Paraaortic lymph node (tissue), 1 donor: ENCODE data around the genes SLC30A2 and DHDDS.

DNA sequence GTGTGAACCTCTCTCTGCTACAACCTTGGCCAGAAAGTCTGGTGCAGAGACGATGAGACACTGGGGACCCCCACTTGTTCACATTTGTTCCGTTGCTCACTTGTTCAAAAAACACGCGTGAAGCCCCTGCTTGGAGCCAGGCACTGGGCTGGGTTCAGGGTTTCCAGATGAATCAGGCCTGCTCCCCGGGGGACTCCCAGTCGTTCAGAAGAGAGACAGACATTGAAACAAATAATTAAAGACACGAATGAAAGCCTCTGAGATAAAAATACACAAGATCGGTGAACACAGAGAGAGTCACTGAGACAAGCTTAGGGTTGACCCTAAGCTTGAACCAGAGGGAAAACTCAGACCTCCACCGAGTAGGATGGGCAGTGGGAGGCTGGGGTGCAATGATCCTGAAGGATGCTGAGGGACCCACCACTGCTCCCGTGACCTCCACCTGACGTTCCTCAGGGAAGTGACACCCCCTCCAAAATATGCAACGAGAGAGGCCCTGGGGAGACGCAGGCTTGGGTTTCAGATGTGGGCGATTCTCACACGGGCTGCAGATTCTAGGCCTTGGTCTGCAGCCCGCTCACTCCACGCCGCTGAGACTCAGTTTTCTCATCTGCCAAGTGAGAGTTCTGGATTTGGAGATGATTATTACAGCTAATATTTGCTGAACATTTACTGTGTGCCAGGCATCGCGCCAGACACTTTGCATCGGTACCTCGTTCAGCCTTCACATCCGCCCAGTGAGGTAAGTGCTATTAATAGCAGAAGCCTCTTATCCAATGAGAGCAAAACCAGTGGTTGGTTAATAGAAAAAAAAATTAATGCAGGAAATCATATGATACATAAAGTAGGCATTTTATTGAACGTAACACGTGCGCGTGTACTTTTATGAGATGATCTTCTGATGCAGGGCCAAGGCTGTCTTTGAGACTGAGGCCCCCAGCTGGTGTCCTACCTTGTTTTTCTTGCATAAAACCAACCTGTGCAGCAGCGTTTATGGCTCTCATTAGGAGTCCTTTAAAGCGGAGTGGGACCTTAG, 101.9 kb upstream of the RUNX3 start:
- PRO-cap = bidirectional peak, plus-strand start at position 886 of the sequence, minus-strand start at position 728 of the sequence

DNA sequence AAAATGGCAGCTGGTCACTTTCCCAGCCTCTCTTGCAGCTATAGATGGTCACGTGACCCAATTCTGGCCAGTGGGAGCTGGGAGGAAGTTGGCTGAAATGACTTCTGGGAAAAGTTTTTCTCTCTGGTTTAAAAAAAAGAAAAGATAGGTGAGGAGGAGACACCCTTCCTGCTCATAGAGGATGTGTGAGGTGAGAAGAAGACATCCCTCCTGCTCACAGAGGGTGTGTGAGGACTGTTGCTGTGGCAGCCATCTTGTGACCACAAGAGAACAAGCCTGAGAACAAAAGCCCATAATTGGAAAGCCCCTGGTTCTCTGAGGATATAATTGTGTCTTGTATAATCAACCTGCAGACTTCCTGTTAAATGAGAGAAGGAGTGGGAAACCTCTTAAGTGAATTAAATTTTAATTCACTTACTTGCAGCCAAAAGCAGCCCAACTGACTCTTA, 122.7 kb downstream of the SYF2 start:
- PRO-cap = no peak

- PRO-cap = no peak
These were observed 3.4 kb downstream of the RSRP1 start for GRCh38 chr1:25243734-25244361.

DNA sequence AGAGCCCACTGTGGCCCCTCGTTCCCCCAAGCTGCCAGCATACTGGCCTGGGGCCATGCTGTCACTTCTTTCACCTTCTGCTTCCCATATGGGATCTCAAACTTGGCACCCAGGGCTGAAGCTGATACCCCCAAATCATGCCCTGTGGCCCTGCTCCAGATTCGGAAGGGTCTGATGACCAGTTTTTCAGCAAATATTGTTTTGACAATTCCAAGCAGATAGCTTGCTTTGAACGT, 873 bp downstream of the MACO1 start:
- PRO-cap = no peak

DNA sequence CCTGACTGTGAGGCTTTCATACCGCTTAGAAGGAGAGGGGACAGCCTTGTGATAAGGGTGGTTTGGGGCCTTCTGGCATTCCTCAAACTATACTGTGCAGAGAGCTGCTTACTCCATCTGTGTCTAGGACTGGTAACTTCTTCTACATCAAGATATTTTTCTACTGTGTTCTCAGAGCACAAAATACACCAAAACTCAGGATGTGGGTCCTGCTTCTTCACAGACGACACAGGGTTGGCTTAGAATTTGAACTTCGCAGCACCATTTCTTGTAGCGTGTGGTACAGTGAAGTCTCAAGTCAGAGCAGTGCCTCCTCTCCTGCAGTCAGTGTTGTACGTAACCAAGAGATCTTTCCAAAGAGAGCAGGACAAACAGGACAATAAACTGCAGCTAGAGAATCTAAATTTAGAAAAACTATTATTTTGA, 43.9 kb downstream of the MACO1 start:
- PRO-cap = no peak

GRCh38 chr1:25559009-25559718, 15.8 kb downstream of the LDLRAP1 start:
- PRO-cap = no peak

- PRO-cap = no peak
These were observed 69.7 kb downstream of the MAN1C1 start for GRCh38 chr1:25686084-25686854.

GRCh38 chr1:25773195-25773855, 26.7 kb upstream of the SELENON start:
- PRO-cap = no peak

GRCh38 chr1:25800340-25800908, 431 bp downstream of the SELENON start:
- PRO-cap = no peak

DNA sequence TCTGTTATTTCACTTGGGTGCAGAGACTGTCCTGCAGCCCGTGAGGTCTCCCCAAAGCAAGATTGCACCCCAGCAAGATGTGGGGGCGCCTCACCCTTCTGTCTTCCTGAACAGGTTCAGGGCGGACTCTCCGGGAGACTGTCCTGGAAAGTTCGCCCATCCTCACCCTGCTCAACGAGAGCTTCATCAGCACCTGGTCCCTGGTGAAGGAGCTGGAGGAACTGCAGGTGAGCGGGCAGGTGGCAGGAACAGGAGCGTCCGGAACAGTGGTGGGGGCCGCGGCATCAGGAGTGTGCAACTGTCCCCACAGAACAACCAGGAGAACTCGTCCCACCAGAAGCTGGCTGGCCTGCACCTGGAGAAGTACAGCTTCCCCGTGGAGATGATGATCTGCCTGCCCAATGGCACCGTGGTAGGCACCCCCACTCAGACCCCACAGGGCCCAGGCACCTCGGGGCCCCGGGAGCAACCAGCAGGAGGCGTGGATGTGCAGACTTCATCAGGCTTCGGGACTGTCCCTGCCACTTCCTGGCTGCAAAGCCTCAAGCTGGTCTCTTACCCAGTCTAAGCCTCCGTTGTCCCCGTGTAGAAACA, 5.9 kb upstream of the MTFR1L start:
- PRO-cap = no peak

- PRO-cap = no peak
These were observed 12.2 kb downstream of the MTFR1L start for GRCh38 chr1:25831840-25832424.

DNA sequence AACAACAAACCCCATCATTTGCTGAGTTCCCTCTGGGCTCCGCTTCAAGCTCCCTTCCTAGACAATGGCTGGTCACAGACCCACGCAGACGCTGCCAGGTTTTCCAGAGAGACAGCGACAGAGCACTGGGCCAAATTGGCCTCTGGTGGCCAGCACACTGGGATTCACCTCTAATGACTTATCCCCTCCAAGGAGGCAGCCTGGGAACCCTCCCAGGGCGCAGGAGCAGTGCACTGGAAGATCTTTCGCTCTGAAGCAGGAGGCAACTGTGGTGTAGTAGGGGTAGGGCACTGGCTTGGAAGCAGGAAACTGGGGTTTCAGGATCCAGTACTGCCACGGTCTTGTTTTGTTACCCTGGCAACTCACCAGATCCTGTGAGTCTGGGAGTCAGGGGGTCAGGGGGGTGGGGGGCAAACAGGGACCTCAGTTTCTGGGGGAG, 21.0 kb upstream of the STMN1 start:
- PRO-cap = no peak

- PRO-cap = no peak
These were observed 1.4 kb downstream of the EXTL1 start for GRCh38 chr1:26022943-26023435.

DNA sequence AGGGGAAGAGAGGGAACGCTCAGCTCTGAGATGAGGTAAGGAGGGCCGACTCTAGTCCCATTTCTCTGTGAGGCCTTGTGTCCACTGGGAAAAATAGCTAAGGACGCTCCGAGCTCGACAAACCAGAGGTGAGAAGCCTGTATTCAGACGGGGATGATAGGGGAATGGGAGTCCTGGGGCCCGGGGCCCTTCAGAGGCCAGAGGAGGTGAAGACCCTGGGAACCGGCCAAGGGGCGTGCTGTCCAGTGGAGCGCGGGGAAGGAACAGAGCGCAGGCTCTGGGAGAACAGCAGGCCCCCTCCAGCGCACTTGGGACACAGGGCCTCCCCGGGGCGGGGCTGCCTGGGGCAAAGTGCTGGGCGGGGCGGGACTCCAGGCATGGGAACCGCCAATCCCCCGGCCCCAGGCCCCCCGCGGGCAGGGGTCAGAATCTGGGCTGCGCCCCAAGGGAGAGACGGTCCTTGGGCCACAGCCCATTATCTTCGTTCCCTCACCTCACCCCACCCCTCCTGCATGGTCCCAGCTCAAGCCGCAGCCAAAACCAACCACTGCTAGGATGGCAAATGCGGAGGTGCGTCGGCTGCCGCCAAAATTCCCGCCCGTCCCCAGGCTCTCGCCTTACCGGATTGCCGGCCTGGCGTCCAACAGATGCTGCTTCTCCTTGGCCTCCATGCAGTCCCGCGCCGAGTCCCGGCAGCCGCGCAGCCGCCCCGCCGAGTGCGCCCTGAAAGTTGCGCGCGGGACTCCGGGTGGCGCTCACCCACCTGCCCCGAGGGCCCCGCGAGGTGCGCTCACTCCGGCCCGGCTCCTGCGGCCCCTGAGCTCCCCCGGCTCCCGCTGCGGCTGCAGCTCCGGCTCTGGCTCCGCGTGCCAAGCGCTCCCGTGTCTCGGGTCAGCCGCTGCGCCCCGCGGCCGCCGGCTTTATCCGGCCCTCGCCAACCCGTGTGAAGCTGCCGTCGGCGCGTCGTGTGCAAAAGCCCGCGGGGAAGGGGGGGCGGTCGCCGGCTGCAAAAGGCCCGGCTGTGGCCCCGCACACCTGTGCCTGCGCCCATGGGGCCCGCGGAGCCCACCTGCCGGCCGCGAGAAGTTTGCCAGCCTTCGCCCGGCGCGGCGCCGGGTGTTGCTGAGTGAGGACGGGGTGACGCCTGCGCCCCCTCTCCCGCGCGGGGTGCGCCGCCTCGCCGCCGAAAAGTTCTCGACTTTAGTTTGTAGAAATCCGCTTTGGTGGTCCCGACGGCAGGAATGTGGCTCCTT, at the start of gene SLC30A2:
Gene SLC30A2, minus strand, starts transcription at position 893 of the 1,253 bp plus-strand sequence.
- PRO-cap = no peak

DNA sequence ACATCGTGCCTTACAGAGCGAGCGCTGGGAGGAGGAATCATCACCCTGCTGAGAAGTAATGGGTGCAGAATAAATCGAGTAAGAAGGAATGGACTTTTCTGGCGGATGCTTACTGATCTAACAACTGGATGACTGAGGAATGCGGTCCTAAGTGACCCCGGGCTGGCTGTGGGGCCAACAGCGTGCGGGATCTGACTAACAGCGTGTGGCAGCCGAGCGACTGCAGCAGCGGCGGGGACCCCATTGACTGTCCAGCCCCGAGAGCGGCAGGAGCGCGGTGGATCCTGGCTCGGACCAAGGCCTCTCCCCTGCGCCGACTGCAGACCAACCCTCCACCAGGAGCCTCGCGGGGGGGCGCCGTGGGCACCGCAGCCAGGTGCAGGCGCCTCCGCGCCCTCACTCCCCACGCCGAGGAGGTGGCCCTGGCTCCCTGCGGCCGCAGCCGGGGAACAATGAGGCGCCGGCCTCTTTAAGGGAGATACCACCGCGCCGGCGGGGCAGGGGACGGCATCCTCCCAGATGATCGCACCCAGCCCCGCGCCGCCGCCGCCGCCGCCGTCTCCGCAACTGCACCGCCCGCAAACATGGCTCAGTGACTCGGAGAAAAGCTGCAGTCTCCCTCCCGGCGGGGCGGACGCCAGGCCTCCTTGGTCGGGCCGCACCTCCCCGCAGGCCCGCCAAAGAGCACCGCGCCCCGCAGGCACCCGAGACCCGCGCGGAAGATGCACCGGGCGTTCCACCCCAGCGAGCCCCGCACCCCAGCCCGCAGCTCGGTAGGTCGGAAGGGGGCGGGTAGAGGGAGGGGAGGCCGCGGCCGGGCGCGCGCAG, 762 bp upstream of the PDIK1L start:
- PRO-cap = no peak

- PRO-cap = no peak
These were observed 2.5 kb upstream of the SH3BGRL3 start for GRCh38 chr1:26277078-26278179.

DNA sequence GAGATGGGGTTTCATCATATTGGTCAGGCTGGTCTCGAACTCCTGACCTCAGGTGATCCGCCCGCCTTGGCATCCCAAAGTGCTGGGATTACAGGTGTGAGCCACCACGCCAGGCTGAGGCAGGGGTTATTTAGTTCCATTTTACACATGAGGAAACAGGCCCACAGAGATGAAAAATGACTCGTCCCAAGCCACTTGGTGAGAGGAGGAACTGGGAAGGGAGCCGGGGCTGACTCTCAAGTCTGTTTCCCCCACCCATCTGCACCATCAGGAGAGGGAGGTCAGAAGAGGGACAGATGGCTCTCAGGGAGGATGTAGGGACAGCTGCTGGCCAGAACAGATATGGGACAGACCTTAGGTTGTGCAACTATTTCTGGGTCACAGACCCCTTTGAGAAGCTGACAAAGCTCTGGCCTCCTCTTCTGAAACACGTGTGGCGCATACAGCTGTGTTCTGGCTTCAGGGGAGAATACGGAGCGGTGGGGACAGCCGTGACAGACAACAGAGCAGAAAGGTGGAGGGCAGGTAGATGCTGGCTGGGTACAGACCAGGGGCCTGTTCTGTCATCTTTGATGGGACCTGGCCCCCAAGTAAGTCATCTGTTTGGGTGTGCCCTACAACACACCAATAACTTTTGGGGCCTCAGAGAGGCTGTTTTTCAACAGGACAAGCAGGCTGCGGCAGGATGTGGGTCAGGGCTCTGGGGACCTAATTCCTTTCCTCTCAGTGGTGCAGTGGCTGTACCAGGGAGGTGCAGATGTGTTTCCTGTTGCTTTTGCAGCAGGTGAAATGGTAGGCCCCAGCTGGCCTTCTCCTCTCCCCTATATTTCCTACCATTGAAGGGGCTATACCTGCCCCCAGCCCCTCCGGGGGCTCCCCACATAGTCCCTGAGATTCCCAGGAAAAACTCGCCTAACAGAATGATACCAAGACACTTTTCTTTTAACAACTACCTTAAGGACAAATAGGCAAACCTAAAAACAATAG, 7.3 kb downstream of the SH3BGRL3 start:
- PRO-cap = bidirectional peak, plus-strand start at position 726 of the sequence, minus-strand start at position 629 of the sequence

DNA sequence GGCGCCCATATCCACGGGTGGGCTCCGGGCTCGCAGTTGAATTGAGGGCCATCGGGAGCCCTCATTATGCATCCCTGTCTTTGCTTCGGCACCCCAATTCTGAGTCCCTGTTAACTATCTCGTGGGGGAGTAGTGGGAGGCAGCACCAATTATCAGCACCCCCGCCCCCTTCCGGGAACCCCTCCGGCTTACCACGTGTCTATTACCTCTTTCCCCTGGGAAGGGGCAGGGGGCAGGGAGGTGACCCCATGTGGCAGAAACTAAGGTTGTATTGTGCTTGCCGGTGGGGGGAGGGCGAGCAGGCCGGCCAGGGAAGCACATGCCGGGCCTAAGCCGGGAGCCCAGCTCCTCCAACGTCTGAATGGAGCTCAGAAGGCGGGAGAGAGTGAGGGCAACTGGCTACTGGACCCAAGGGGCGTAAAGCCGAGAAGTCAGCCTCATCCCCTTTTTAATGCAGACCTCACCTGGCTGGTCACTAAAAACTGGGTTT, 1.1 kb downstream of the LIN28A start:
- PRO-cap = no peak

- PRO-cap = bidirectional peak, plus-strand start at chr1:26432403, minus-strand start at chr1:26432199
These were observed at the start of gene DHDDS for GRCh38 chr1:26431857-26432489. Gene DHDDS (plus strand): TSS chr1:26432321.

DNA sequence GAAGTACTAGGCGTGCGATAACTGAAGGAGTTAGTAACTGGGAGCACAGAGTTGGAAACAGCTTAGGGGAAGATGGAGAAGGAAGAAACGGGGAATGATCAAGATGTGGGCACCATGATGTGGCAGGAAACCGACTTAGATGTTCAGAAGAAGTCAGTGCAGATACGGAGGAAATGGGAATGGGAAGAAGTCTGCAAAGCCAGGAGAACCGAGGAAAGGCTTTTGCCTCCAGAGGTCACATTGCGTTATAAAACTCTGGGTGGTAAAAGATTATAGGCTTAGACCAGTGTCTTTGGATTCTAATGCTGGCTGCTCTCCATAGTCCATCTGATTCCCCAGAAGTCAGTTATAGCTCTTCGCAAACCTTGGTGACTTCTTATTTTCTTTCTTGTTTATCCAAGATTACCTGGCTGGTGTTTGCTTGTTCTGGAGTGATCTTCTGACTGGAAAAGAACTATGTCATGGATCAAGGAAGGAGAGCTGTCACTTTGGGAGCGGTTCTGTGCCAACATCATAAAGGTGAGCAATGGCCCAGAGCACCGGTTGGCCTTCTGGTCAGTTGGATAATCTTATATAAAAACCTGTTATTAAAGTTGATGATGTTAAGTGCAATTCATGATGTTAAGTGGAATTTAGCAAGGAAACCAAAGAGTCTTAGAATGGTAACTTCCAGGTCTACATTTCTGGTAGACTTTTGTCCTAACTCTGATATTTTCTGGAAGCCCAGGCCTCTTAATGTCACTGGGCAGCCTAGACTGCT, 549 bp downstream of the DHDDS start:
- PRO-cap = no peak